ENCODE measurements around a stretch of chr3.

- PRO-cap: no peak
- RAMPAGE, long total RNA, 4 experiments: no peak in any of the 4 experiments
Measured at GRCh38 chr3:197520434-197521521, 35.0 kb downstream of the BDH1 start.

- PRO-cap: unidirectional peak, minus-strand start at chr3:197547349
- RAMPAGE, long total RNA, 4 experiments: start-site peak on the minus strand in 3 of 4 experiments, at chr3:197547279-197547401 at its widest, 8 to 41 reads per replicate
Measured at GRCh38 chr3:197547025-197547863, 8.5 kb downstream of the BDH1 start.

- PRO-cap: unidirectional peak, plus-strand start at chr3:197712582
- RAMPAGE, long total RNA, 4 experiments: no peak in any of the 4 experiments
Measured at GRCh38 chr3:197712189-197712929, 24.3 kb downstream of the RUBCN start.

DNA sequence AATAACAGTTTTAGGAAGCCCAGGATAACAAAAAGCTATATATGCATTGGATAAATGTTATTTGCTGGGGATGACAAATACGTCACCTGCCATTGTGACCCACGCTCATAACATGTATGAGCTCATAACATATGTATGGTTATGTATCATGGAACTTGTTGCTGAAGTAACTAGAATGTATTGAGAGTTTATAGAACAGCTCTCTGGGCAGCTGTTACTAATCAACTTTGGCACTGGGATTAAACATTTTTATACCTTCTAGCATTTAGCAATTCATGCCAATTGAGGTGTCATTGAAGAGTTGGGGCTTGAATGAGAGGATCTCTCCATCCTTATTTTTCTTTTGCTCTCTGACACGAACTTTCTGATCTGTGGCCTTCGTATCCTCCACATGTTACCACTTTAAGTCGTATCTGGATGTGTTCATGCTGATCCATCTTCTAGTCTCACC is 1.6 kb upstream of the LRCH3 start:
- PRO-cap: no peak
- RAMPAGE, long total RNA, 4 experiments: no peak in any of the 4 experiments

- PRO-cap: no peak
- RAMPAGE, long total RNA, 4 experiments: no peak in any of the 4 experiments
Measured at GRCh38 chr3:197955472-197956125, 4.2 kb downstream of the IQCG start.